Adrenal gland (tissue), 7 donors: Measurements from ENCODE around the genes KRT8 and AAAS.

DNA sequence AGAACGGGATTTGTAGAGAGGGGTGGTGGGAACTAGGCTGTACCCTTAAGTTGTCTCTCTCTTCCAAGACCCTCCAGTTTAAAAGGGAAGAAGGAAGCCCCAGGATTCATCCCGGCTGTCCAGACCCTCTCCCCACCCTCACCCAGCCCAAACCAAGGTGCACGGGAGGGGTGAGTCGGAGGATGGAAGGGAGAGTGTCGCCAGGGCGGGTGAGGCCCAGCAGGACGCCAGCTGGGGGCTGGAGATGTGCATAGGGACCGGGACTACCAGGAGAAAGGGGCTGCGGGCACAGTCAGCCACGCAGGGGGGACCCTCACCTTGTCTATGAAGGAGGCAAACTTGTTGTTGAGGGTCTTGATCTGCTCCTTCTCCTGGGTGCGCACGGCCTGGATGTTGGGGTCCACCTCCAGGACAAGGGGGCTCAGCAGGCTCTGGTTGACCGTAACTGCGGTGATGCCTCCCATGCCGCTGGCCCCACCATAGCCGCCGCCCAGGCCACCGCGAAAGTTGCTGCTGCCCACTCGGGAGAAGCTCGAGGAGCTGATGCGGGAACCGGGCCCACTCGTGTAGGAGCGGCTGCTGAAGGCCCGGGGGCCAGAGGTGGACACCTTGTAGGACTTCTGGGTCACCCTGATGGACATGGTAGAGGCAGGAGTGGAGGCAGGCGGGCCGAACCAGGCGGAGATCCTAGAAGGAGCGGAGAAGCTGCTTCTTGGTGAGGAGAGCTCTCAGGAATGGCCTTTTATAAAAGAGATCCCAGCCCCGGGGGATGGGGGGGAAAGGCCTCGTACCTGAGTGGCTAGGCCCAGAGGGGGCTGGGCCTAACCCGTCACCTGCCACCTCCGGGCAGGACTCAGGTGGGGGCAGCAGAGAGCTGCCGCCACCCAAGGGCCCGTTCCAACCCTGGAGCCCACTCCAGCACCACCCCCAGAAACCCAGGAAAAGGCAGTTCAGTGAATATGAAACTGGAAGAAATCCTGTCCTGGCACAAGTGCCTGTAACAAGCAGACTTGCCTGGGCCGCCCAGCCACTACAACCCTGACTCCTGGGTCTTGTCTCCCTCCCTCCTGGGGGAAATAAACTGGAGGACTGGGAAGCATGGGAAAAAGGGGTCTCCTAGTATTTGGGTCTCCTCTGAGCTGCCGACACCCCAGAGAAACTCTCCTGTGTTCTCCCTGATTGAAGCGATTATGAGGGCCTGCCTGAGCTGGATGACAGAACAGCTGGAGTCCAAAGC lies at the start of gene KRT8:
KRT8 (minus strand) TSS at position 736 of the 1,237 bp plus-strand sequence.
- PRO-cap, 3 experiments, result peak in 2 of 3 experiments; most common plus-strand start position 849 of the sequence (in 2); most common minus-strand start position 736 of the sequence (in 2)
- RAMPAGE, long total RNA, 4 experiments, result start-site peak on the minus strand in 2 of 4 experiments, centred at positions 716 to 851 of the sequence, 30 to 179 reads per replicate
- RRBS, result 8% methylated on average over 4 of the region's 39 CpGs

DNA sequence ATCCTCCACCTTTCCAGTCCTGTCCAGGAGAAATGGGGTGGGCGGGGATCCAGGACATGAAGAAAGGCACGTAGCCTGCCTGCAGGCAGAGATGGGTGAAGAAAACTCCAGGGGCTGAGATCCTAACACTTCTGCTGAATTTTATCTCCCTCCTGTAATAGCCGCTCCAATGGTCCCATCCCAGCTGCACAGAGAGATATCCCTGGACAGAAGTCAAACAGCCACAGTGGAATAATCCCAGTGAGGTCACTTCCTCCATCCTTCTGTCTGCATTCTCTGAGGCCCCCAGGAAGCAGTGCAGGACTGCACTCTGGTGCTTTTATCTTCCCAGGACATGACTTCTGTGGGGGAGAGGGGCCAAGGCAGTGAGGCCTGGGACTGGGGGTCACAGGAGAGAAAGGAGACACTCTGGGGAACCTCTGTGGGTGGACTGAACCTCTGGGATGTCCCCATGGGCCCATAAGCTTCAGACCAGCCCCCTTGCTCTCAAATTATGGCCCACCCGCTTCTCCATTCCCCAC lies 26.4 kb downstream of the KRT18 start:
- PRO-cap, 3 experiments, result no peak in any of the 3 experiments
- RAMPAGE, long total RNA, 4 experiments, result no peak in any of the 4 experiments
- RRBS, result no CpG with 5 or more reads among the region's 4 CpGs

DNA sequence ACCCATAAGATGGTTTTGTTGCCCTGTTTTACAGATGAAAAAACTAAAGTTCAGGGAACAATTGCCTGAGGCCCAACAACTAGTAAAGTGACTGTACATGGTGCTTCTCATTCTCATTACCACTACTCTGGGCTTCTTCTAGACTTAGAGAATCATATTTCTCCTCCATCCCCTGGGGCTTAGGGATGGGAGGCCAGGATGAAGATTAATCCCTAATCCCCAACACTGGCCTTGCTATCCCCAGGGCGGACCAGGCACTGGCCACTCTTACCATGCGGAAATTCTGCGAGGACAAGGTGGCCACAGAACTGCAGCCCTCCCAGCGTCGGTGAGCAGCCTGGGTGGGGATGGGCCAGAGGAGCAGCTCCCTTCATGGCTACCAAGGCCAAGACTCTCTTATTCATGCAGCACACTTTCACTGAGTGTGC lies 6.9 kb downstream of the TNS2 start:
- PRO-cap, 3 experiments, result no peak in any of the 3 experiments
- RAMPAGE, long total RNA, 4 experiments, result no peak in any of the 4 experiments
- RRBS, result no CpG with 5 or more reads among the region's 5 CpGs

- PRO-cap, 3 experiments, result no peak in any of the 3 experiments
- RAMPAGE, long total RNA, 4 experiments, result no peak in any of the 4 experiments
- RRBS, result no CpG with 5 or more reads among the region's 25 CpGs
Observed at GRCh38 chr12:53058152-53058946, 8.5 kb downstream of the TNS2 start.

GRCh38 chr12:53066101-53067072 lies 12.8 kb downstream of the SPRYD3 start:
- PRO-cap, 3 experiments, result no peak in any of the 3 experiments
- RAMPAGE, long total RNA, 4 experiments, result no peak in any of the 4 experiments
- RRBS, result 12% methylated on average over 3 of the region's 27 CpGs

DNA sequence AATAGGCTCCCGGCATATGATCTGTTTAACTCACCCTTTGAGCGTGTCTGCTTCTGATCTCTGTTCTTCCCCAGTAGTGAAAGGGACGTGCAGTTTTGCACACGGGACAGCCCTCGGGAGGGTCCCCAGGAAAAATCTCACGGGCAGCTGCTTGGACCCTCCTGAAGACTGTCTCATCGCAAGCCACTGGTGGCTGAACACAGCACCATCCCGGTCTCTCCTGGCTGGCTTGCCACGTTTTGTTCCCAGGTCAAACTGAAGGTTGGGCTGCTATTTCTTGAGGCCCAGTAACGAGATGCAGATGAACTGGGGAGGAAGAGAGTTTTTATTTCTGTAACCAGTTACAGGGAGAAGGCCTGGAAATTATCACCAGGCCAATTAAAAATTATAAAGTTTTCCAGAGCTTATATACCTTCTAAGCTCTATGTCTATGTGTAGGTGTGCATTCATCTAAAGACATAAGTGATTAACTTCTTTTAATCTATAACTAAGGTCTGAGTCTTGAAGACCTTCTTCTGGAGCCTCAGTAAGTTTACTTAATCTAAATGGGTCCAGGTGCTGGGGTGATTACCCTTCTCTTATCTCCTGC lies 10.1 kb downstream of the SOAT2 start:
- PRO-cap, 3 experiments, result no peak in any of the 3 experiments
- RAMPAGE, long total RNA, 4 experiments, result no peak in any of the 4 experiments
- RRBS, result no CpG with 5 or more reads among the region's 10 CpGs

DNA sequence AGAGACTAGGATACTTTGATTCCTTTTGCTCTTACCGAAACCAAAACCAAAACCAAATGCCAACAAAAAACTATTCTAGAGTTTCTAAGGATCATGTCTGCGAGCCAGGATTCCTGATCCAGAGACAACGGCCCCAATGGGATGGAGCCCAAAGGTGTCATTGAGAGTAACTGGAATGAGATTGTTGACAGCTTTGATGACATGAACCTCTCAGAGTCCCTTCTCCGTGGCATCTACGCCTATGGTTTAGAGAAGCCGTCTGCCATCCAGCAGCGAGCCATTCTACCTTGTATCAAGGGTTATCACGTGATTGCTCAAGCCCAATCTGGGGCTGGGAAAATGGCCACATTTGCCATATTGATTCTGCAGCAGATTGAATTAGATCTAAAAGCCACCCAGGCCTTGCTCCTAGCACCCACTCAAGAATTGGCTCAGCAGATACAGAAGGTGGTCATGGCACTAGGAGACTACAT lies 27.3 kb upstream of the ZNF740 start:
- PRO-cap, 3 experiments, result peak in 2 of 3 experiments; most common plus-strand start position 79 of the sequence (in 2)
- RAMPAGE, long total RNA, 4 experiments, result no peak in any of the 4 experiments
- RRBS, result no CpG with 5 or more reads among the region's 8 CpGs

DNA sequence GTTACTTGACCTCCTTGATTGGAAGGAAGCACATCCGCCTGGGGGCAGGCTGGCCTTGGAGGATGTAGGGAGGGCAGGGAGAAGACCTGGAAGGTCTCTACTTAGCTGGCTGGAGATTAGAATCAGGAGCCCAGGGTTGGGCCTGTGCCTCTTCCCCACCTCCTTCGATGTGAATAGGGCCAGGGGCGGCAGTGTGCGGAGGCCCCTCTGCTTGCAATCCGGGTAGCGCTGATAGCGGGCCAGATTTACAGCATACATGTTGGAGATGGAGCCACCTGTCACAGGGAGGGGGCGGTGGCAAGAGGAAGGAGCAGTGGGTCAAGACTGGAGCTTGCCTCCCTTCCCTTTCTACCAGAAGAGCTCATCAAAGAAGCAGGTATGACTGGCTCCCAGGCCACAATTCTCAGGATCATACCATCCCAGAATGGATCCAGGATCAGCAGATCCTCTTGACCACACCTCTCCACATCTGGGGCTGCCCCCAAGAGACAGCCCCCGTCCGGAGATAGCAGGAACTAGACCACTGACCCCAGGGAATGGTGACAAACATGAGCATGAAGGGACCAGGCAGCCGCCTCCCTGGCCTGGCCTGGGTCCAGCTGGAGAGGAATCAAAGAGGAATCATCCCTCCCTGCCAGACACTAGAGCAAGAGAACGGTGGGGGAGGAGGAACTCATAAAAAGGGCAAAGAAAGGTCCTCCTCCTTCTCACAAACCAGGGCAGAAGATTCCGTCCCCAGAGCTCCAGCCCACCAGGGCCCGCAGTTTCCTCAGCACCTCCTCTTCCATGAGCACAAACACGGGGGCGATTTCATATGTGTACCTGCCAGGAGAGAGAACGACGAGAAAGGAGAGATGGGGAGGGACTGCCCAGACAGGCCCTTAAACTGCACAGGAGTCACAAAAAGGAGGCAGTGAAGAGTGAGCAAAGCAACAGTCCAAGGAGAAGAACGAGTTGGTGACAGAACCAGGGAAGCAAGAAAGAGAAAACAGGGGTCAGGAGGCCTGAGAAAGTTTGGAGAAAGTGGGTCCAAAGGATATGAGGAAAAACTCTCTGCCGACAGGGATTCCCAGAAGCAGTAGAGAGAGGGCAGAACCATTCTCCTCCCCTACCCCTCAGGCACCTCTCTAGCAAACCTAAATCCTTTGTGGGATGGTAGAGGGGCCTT lies 9.0 kb upstream of the ZNF740 start:
- PRO-cap, 3 experiments, result no peak in any of the 3 experiments
- RAMPAGE, long total RNA, 4 experiments, result no peak in any of the 4 experiments
- RRBS, result no CpG with 5 or more reads among the region's 20 CpGs

GRCh38 chr12:53267575-53267954 lies 534 bp upstream of the ESPL1 start:
- PRO-cap, 3 experiments, result peak in 2 of 3 experiments; most common plus-strand start chr12:53267834 (in 1); most common minus-strand start chr12:53267752 (in 2)
- RAMPAGE, long total RNA, 4 experiments, result no peak in any of the 4 experiments
- RRBS, result no CpG with 5 or more reads among the region's 11 CpGs

- PRO-cap, 3 experiments, result no peak in any of the 3 experiments
- RAMPAGE, long total RNA, 4 experiments, result no peak in any of the 4 experiments
- RRBS, result no CpG with 5 or more reads among the region's 14 CpGs
Observed at GRCh38 chr12:53269105-53269700, 1.1 kb downstream of the ESPL1 start.

- PRO-cap, 3 experiments, result peak in 2 of 3 experiments; most common plus-strand start chr12:53295944 (in 1); most common minus-strand start chr12:53295915 (in 2)
- RAMPAGE, long total RNA, 4 experiments, result no peak in any of the 4 experiments
- RRBS, result 2% methylated on average over 2 of the region's 12 CpGs
Observed at GRCh38 chr12:53295755-53296018, 345 bp downstream of the PFDN5 start.

- PRO-cap, 3 experiments, result peak in 3 of 3 experiments; most common plus-strand start chr12:53321418 (in 3); most common minus-strand start chr12:53321560 (in 3)
- RAMPAGE, long total RNA, 4 experiments, result start-site peak on the minus strand in 4 of 4 experiments, at chr12:53321230-53321597 at its widest, 25 to 258 reads per replicate
- RRBS, result under 1% methylated on average over 23 of the region's 50 CpGs
Observed at GRCh38 chr12:53320787-53321837, at the start of gene AAAS. TSS of gene AAAS (minus strand) at chr12:53321610.

DNA sequence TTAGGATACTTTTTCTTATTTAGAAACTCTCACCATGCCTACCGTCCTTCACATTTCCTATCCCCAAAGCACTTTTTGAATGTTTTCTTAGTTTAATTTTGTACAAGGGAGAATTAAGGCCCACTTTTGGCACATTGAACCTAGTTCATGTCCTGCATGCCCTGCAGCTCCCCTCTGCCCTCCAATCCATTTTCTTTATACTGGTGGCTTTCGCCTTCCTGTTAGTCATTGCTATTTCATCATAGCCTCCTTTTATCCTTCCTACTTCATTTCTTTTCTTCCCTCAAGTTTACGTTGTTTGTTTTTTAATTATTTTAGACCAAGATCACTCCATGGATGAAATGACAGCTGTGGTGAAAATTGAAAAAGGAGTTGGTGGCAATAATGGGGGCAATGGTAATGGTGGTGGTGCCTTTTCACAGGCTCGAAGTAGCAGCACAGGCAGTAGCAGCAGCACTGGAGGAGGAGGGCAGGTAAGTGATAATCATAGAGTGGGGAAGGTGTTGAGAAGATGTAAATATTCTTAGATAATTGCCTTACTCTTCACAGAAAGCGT lies 1.4 kb downstream of the SP1 start:
- PRO-cap, 3 experiments, result peak in 2 of 3 experiments; most common minus-strand start position 197 of the sequence (in 1)
- RAMPAGE, long total RNA, 4 experiments, result start-site peak on the plus strand in 1 of 4 experiments, centred at position 424 of the sequence, 19 reads per replicate
- RRBS, result no CpG with 5 or more reads among the region's 5 CpGs

- PRO-cap, 3 experiments, result peak in 3 of 3 experiments; most common minus-strand start chr12:53451834 (in 3)
- RAMPAGE, long total RNA, 4 experiments, result no peak in any of the 4 experiments
- RRBS, result no CpG with 5 or more reads among the region's 3 CpGs
Observed at GRCh38 chr12:53451568-53451869, 383 bp upstream of the PCBP2 start.

- PRO-cap, 3 experiments, result no peak in any of the 3 experiments
- RAMPAGE, long total RNA, 4 experiments, result no peak in any of the 4 experiments
- RRBS, result no CpG with 5 or more reads among the region's 5 CpGs
Observed at GRCh38 chr12:53478968-53479871, 20.0 kb downstream of the MAP3K12 start.

DNA sequence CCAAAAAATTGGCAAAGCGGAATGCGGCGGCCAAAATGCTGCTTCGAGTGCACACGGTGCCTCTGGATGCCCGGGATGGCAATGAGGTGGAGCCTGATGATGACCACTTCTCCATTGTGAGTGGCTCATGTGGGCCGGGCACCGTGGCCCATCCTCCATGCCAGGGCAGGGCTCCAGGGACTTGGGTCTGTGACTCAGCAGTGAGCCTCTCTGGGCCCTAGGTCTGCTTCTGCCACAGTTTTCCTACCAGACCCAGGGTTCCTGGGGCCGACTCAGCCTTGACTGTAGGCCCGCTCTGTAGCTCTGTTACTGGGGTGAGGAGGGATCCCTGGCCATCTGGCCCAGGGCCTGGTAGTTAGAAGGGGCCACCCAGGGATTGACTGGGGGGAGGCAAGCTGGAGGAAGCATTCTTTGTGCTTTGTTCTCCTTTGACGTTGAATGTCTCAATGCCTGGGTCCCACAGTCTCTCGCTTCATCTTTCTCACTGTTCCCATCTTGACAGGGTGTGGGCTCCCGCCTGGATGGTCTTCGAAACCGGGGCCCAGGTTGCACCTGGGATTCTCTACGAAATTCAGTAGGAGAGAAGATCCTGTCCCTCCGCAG lies 2.0 kb downstream of the NPFF start:
- PRO-cap, 3 experiments, result peak in 3 of 3 experiments; most common plus-strand start position 249 of the sequence (in 3); most common minus-strand start position 83 of the sequence (in 1)
- RAMPAGE, long total RNA, 4 experiments, result start-site peak on the plus strand in 1 of 4 experiments, centred at position 230 of the sequence, 15 reads per replicate
- RRBS, result 62% methylated on average over 2 of the region's 17 CpGs

DNA sequence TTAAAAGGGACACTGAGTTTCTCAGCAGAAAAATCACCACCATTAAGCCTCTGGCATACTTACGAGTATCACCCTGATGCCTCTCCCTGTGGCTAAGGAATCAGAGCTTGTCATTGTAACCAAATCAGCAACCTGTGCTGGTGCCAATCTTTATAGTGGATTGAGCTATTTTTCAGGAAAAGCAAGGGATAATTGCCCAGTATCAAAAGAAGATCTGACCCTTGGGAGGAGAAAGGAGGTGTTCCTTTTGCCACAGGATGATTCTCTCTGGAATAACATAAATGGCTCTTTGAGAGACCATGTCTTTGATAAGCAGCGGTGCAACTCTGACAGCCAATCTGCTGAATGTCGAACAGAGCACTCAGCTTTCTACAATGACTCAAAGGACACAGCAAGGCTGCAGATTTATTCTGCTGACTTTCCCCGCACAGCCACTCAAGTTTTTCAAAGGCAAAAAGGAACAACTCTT lies 34.7 kb downstream of the ATF7 start:
- PRO-cap, 3 experiments, result peak in 2 of 3 experiments; most common plus-strand start position 408 of the sequence (in 1); most common minus-strand start position 340 of the sequence (in 2)
- RAMPAGE, long total RNA, 4 experiments, result no peak in any of the 4 experiments
- RRBS, result no CpG with 5 or more reads among the region's 4 CpGs

DNA sequence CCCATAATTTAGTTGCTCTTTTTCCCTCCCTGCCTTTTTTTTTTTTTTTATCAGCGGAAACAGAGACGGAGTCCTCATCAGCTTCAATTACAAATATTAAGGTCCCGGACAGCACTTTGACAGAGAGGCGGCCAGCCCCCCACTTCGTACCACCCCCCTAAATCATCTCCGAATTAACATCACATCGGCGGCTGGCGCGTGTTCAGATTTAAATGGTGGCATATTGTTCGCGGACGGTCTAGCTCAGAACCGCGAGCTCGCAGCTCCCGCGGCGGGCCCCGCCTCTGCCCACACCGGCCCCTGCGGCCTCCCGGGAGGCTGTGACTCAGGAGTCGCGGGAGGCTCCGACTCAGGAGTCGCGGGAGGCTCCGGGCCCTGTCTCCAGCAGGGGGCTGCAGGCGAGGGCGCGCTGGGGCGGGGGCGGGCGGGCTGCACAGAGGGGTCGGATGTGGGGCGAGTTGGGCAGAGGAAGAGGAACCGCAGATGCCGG lies 19.4 kb upstream of the ATP5MC2 start:
- PRO-cap, 3 experiments, result peak in 3 of 3 experiments; most common plus-strand start position 331 of the sequence (in 3)
- RAMPAGE, long total RNA, 4 experiments, result no peak in any of the 4 experiments
- RRBS, result 6% methylated on average over 7 of the region's 39 CpGs

DNA sequence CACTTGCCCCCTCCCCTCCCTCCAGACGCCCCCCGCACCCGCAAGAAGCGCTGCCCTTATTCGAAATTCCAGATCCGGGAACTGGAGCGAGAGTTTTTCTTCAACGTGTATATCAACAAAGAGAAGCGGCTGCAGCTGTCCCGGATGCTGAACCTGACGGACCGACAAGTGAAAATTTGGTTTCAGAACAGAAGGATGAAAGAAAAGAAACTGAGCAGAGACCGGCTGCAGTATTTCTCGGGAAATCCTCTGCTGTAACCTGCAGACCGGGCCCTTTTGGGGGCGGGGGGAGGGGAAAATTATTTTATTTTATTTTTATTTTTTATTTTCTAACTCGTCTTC lies 2.2 kb downstream of the HOXC11 start:
- PRO-cap, 3 experiments, result no peak in any of the 3 experiments
- RAMPAGE, long total RNA, 4 experiments, result no peak in any of the 4 experiments
- RRBS, result 9% methylated on average over 9 of the region's 17 CpGs

GRCh38 chr12:54016431-54017588 lies 8.0 kb downstream of the HOXC8 start:
- PRO-cap, 3 experiments, result peak in 3 of 3 experiments; most common plus-strand start chr12:54016890 (in 2); most common minus-strand start chr12:54016758 (in 3)
- RAMPAGE, long total RNA, 4 experiments, result start-site peak on the plus strand in 3 of 4 experiments, at chr12:54016839-54017200 at its widest, 19 to 72 reads per replicate
- RRBS, result 7% methylated on average over 4 of the region's 42 CpGs